ENCODE measurements around a stretch of chr5.

- RAMPAGE, long total RNA = no peak
- RRBS = 1% methylated on average over 38 of the region's 85 CpGs
Measured at GRCh38 chr5:129905108-129906251, 1.2 kb downstream of the CHSY3 start.

DNA sequence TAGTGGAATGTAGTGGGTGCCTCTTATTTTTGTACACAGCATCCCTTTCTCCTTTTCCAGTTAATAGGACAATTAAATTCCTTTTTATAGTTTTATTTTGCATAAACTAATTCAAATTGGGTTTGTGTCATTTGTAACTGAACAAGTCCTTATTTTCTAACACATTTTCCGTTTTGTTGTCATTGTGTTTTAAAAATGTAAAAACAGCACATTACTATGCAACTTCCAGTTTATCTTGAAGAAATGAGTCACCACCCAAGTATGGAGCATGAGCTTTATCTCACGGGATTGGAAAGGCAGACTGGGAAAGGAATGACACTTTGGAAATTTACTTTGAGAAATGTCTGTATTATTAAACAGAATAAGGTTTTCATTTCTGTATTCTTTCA, 432.9 kb downstream of the CHSY3 start:
- RAMPAGE, long total RNA = no peak
- RRBS = no CpG with 5 or more reads among the region's 2 CpGs

DNA sequence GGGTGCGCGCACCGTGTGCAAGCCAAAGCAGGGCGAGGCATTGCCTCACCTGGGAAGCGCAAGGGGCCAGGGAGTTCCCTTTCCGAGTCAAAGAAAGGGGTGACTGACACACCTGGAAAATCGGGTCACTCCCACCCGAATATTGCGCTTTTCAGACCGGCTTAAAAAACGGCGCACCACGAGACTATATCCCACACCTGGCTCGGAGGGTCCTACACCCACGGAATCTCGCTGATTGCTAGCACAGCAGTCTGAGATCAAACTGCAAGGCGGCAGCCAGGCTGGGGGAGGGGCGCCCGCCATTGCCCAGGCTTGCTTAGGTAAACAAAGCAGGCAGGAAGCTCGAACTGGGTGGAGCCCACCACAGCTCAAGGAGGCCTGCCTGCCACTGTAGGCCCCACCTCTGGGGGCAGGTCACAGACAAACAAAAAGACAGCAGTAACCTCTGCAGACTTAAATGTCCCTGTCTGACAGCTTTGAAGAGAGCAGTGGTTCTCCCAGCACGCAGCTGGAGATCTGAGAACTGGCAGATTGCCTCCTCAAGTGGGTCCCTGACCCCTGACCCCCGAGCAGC, 432.7 kb downstream of the HINT1 start:
- RAMPAGE, long total RNA = no peak
- RRBS = no CpG with 5 or more reads among the region's 22 CpGs

DNA sequence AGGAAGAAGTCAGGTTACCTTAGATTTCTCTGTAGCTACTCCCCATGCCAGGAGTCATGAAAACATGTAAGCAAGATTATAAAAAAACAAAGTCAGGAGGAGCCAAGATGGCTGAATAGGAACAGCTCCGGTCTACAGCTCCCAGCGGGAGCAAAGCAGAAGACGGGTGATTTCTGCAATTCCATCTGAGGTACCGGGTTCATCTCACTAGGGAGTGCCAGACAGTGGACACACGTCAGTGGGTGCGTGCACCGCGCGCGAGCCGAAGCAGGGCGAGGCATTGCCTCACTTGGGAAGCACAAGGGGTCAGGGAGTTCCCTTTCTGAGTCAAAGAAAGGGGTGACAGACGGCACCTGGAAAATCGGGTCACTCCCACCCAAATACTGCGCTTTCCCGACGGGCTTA, 347.4 kb downstream of the HINT1 start:
- RAMPAGE, long total RNA = no peak
- RRBS = no CpG with 5 or more reads among the region's 17 CpGs

DNA sequence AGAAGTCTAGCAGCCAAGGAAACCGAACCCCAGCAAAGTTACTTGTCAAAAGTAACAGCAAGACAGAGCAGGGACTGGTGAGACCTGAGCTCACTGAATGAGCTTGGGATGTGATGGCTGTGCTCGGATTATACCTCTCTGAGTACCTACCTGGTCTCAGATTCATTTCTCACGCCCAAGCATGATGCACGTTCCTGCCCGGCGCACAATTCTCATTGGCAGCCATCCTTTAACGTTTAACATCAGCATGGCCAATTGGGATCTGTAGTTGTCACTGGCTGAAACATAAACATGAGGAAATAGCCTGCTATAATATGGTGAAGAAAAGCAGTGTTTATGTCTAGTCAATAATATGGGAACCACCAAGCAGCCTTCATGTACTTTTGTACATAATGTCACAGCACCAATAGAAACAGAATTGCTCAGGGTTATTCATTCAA, 732 bp downstream of the LYRM7 start:
- RAMPAGE, long total RNA = no peak
- RRBS = no CpG with 5 or more reads among the region's 7 CpGs

DNA sequence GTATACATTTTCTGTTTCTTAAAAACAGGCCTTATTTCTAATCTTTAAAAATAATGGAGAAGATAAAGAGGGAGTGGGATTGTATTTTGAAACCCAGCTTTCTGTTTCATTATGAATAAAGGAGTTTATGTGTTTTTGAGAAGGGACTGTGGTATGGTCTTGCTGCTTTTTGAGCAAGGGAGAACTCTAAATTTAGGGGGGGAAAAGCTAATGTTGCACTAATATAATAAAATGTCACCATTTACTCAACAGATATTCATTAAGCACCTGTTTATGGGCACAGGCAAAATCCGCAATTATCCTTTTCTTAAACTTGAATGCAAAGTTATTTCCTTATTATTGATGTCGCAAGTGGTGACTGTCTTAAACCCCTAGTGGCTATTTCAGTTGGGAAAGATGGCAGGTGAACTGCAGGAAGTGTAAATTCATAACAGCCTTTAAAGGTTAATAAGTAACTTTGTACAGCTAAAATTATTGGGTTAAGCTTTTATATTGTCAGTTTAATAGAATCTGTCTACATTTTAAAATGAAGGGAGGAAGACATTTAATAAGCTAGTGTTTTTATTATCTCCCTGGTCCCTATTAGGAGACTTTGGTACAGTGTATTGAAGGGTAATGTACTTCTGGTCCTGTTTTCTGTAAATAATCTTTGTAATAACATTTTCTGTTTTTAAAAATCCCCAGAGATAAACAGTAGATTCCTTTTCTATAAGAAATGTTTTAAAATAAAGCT, 1.6 kb downstream of the CDC42SE2 start:
- RAMPAGE, long total RNA = no peak
- RRBS = no CpG with 5 or more reads among the region's 2 CpGs

DNA sequence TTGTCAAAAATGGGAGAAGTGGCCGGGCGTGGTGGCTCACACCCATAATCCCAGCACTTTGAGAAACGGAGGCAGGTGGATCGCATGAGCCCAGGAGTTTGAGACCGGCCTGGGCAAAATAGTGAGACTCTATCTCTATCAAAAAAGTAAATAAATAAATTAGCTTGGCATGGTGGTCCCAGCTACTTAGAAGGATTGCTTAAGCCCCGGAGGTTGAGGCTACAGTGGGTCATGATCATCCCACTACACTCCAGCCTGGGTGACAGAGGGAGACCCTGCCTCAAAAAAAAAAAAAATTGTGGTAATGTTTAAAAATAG, 24.0 kb downstream of the CDC42SE2 start:
- RAMPAGE, long total RNA = no peak
- RRBS = no CpG with 5 or more reads among the region's 6 CpGs

GRCh38 chr5:131575101-131576125, 59.6 kb downstream of the RAPGEF6 start:
- RAMPAGE, long total RNA = no peak
- RRBS = no CpG with 5 or more reads among the region's 17 CpGs

DNA sequence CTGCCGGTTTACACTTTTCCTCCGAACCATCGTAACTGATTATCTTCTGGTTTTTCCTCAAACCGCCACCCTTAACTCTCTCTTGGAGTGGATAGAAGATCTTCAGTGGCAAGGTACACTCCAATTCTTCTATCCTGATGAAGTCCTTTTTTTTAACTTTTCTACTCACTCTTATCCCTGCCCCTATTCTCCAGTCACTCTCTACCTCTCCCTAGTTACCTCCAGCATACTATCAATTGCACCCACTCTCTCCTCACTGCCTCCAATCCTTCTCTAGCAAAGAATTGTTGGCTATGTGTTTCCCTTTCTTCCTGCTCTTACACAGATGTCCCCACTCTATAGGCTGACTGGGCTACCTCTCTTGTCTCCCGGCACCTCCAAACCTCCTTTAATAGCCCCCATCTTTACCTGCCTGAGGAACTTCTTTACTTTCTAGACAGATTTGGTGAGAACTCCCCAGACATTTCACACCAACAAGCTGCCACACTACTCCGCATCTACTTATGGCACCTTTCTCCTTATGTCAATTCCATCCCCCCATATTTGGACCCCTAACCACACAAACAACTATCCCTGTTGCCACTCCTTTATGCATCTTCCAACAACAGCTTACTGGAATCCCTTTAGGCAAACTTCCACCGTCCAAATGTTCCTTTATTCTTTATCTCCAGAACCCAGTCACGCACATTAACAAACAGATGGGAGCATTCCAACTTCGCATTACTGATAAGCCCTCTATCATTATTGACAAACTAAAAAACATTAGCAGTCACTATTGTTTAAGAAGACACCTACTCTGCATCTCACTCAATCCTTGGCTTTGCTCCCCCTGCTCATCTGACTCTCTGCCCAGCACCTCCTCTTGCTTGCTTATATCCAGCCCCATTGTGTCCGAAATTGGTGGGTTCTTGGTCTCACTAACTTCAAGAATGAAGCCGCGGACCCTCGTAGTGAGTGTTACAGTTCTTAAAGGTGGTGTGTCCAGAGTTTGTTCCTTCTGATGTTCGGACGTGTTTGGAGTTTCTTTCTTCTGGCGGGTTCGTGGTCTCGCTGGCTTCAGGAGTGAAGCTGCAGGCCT, 56.6 kb downstream of the RAPGEF6 start:
- RAMPAGE, long total RNA = no peak
- RRBS = no CpG with 5 or more reads among the region's 18 CpGs

DNA sequence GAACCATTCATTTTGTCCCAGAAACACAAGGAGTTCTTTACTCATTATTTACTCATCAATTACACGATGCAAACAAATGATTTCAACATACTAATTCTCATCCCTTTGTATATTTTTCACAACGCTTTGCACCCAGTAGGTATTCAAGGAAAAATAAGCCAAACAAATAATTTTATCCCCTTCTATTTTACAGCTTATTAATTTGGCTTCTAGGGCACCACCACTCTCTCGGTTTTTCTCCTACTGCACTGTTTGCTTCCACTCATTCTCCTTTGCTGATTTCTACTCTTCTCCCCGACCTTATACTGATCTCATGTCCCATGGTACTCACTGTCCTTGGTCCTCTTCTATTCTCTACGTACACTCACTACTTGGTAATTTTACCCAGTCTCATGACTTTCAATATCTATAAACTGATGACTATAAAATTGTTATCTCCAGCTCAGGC, 4.2 kb downstream of the RAPGEF6 start:
- RAMPAGE, long total RNA = no peak
- RRBS = no CpG with 5 or more reads among the region's 5 CpGs

DNA sequence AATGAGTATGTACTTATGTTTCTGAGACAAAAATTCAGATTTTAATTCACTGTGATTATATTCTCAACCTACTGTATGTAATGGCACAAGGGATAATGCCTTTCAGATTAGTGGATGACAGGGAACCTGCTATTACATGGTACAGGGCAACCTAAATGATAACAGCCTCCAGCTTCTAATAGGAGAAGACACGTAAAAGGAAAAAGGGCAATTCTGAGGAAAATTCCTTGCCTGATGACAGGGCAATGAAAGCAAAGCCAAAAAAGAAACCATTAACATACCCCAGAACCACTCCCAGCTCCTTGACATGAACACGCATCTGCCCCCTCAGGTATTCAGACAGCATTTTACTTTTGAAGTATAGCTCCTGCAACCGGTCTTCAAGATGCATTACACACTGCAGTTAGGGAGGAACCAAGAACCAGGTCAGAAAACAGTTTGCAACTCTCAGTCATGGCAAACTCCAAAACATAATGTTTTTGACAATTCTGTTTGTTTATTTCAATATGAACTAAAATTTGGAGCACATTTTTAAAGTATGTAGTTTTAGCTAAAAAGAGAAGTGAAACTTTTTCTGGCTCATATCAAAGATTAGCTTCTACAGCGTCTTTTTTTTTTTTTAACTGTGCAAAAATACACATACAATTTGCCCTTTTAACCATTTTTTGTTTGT, 11.9 kb upstream of the RAPGEF6 start:
- RAMPAGE, long total RNA = no peak
- RRBS = no CpG with 5 or more reads among the region's 4 CpGs

GRCh38 chr5:131711870-131712756, 77.1 kb upstream of the RAPGEF6 start:
- RAMPAGE, long total RNA = no peak
- RRBS = no CpG with 5 or more reads among the region's 7 CpGs

DNA sequence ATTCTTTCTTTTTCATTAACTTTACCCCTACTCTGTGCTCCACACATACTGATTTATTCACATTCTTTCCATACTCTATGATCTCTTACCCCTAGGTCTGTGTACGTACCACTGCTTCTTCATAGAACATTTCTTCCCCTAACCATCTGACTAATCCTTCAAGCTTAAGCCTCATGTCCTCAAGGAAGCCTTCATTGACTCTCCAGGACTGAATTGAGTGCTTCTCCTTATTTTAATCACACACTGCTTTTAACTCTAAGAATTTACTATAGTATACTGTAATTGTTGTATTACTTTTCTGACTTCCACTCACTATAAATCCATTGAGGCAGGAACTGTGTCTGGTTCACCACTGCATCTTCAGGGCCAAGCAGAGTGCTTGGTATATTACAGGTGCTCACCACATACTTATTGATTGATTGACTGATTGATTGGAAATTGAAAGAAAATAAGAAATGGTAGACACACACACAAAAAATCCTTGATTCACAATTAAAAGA, 79.6 kb upstream of the RAPGEF6 start:
- RAMPAGE, long total RNA = no peak
- RRBS = no CpG with 5 or more reads among the region's 1 CpG

GRCh38 chr5:131772602-131773382, 24.0 kb downstream of the FNIP1 start:
- RAMPAGE, long total RNA = no peak
- RRBS = no CpG with 5 or more reads among the region's 1 CpG

DNA sequence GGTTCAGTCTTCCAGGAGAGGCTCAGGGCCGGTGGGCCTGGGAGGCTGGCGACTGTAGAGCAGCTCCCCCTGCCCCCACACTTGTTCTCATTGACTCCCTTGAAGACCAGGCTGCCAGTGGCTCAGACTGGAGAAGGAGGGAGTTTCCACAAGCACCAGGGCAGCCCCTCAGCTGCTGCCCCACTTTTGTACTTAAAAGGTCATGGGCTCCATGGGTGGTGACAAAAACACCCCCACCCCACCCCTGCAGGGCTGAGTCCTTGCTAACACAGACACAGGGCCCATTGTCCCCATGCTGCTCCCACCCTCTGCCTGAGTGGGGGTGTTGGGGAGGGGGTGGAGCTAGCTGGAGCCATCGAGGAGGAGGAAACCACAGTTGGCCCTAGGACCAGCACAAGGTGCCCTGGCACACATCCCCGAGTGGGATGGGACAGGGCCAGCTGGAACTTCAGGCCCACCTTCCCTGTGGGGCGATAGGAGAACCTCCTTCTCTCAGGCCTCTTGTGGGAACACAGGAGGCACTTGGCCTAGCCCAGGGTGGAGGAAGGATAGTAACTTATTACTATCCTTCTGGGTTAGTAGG, 10.6 kb downstream of the PDLIM4 start:
- RAMPAGE, long total RNA = no peak
- RRBS = no CpG with 5 or more reads among the region's 5 CpGs

DNA sequence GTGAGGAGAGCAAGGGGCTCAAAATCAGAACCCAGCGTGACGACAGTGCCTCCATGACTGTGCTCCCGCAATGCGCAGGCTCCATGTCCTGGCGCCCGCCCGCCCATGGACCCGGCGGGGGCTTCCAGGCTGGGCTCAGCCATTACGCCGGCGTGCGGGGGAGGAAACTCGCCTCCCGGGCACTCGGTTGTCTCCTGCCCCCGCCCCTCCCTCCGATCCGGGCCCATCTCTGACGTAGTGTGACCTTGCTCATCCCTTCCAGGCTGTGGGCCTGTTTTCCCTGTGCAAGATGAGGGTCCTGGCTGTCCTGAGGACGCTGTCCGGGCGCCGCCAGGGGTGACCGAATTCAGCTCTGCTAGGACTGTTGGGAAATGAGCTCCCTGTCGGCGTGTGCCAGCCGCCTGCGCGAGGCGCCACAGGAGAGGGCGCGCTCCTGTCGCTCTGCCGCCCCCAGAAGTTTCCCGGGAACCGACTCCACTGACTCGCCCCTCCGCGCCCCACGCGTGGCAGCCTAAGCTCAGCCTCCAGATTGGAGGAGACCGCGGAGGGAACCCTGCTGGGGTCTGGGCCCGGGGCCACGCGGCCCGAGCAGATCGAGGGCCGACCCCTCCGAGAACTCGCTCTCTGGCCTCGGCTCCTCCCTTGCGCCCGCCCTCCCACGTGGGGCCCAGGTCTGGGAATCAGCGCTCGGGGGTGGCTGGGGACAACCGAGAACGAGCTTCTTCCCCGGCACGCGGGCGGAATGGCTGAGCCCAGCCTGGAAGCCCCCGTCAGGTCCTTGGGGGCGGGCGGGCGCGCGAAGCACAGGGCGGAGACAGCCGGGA, 479 bp upstream of the SLC22A4 start:
- RAMPAGE, long total RNA = no peak
- RRBS = 6% methylated on average over 18 of the region's 72 CpGs

- RAMPAGE, long total RNA = no peak
- RRBS = no CpG with 5 or more reads among the region's 7 CpGs
Measured at GRCh38 chr5:132378352-132379087, 9.0 kb downstream of the SLC22A5 start.

GRCh38 chr5:132410106-132410289, 40.5 kb downstream of the SLC22A5 start:
- RAMPAGE, long total RNA = no peak
- RRBS = no CpG with 5 or more reads among the region's 1 CpG

DNA sequence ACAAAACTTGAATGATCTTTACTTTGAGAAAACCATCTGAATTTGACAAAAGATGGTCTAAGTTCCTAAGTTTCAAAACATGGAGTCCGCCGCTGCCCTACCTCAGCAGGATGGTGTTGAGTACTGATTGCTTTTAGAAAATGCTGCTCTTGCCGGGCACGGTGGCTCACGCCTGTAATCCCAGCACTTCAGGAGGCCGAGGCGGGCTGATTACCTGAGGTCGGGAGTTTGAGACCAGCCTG, 42.5 kb downstream of the SLC22A5 start:
- RAMPAGE, long total RNA = no peak
- RRBS = no CpG with 5 or more reads among the region's 8 CpGs

- RAMPAGE, long total RNA = no peak
- RRBS = no CpG with 5 or more reads among the region's 3 CpGs
Measured at GRCh38 chr5:132416989-132417369, 47.5 kb downstream of the SLC22A5 start.

Measured in epithelial cell of alveolus of lung (primary cell).